ENCODE measurements around a stretch of chr19.

DNA sequence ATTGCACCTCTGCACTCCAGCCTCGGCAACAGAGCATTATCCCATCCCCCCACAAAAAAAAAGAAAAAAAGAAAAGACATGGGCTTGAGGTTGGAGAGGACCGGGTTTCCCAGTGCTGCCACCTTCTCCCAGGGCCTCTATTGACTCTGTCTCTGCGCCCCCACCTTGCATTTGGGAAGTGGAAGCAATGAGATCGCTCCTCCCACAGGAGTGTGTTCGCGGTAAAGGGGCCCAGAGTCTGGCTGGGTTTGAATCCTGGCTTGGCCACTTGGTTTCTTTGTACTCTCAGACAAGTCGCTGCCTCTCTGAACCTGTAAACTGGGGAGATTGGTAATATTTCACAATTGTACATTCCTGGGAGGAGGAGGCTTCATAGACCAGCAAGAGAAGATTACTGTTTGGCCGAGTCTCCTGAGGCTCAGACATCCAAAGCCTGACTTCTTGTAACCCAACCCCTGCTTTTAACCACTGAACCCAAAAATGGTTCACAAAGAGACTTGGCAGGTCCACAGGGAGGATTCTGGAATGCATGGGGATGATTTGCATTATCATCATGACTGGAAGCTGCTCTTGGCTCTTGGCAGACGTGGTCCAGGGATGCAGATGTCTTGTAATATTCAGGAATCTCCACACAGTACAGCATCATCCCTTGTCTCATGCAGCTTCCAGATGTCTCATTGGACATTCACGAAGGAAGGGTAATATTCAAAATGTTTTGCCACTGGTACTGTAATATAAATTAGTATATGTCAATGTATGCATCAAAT lies 13.6 kb upstream of the STRN4 start:
- PRO-cap: no peak

GRCh38 chr19:46785299-46785877 lies 3.0 kb downstream of the SLC1A5 start:
- PRO-cap: no peak

DNA sequence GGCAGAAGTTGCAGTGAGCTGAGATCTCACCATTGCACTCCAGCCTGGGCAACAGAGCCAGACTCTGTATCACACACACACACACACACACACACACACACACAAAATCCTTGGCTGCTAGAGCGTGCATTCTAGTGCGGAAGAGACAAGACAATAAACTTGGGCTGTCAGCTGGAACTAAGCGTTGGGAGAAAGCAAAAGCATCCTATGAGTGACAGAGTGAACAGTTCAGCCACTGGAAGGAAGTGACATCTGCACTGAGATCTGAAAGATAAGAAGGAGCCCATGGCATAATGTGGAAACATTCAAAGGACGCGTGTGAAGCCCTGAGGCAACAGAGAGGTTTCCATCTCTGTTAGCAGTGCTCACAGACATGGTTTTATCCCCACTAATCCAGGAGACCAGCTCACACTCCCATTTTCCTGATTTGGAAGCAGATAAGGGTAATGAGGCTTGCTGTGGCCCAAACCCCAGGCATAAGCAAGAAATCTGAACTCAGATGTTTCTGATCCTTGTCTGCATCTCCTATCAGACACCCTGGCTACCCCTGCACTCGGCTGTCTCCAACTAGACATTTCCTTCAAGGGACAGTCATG lies 3.6 kb upstream of the SLC1A5 start:
- PRO-cap: no peak

GRCh38 chr19:46862556-46863416 lies 2.0 kb downstream of the ARHGAP35 start:
- PRO-cap: no peak

GRCh38 chr19:46921815-46922487 lies 61.2 kb downstream of the ARHGAP35 start:
- PRO-cap: no peak

DNA sequence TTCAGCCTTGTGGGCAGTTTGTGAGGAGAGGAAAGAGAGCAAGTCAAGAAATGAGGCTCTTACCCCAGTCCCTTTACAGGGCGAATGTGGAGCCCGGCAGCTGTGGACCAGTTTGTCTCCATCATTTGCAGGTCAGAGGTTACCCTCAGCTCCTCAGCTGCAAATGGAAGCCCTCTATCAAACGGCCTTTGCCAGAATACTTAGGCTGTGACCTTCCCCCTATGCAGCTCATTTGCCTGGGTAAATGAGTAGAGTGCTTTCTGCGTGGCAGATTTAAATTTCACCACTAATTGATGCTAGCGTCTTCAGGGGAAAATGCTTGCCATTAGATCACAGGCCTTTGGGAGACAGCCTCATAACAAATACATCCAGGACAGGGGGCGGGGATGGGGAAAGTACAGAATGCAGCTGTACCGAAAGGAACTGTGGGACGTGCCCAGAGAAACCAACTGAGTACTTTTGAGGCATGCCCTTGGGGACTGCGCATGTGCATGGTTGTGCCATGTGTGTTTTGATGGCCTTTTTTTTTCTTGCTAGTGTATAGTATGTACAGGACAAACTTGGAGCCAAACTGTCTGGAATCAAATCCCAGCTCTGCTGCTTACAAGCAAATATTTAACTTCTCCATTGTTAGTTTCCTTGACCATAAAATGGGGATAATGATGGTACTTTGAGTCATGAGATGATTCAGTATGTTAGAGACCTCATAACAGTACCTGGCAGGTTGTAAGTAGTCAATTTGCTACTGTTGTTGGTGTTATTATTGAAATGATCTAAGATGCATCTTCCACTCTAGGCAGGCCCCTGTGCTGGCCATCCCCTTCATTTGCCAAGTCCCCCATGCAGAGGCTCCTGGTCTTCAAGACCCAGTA lies 68.5 kb upstream of the NPAS1 start:
- PRO-cap: no peak

- PRO-cap: no peak
Observed at GRCh38 chr19:46975240-46975996, 44.2 kb upstream of the NPAS1 start.

DNA sequence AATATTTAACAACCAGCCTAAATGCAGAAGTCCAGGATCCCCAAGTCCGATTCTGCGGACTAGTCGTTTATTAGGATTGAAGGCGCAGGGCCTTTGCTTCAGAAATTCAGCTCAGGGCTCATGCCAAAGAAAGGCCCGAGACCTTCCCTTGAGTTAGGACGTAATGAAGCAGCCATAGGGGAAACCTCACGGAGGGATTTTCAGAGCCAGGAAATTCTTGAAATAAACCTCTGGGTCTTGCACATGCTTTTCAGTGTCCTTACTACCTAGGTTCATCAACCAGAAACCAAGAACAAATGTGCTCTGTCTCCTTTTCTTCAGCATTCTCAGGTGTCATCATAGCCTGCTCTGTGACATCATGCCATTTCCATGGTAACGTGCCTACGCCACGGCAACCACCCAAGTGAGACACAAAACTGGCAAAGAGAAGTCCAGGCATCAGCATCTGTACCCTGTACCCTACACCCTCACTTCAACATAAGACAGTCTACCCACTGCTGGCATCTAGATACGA lies 13.5 kb downstream of the ZC3H4 start:
- PRO-cap: no peak

DNA sequence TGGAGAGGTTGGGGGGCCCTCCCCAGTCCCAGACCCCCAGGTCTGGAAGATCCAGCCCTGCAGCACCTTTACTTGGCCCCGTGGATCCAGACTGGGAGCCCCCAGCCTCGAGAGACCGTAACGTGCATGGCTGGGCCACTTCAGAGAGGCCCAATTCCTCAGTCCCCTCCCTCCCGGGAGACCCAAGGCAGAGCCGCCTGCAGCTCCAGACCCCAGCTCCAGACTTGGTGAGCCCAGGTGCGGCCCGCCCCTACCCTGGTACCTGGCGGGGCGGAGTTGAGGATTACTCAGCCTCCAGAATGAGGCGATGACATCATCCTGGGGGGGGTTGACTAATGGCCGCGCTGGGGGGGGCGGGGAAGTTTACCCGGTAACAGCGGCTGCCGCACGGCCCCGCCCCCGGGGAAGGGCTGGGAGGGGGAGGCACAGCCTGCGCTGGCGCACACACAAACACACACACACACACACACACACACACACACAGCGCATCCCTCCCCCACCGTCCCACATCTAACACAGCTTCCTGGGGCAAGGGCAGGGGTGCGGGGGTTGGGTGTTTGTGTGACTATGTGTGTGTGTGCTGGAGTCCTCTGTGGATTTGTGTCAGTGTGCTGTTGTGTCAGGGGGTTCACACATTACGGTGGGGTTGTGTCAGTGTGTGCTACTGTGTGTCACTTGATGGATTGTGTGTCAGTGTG lies 10.1 kb upstream of the BBC3 start:
- PRO-cap: unidirectional peak, minus-strand start at position 226 of the sequence

DNA sequence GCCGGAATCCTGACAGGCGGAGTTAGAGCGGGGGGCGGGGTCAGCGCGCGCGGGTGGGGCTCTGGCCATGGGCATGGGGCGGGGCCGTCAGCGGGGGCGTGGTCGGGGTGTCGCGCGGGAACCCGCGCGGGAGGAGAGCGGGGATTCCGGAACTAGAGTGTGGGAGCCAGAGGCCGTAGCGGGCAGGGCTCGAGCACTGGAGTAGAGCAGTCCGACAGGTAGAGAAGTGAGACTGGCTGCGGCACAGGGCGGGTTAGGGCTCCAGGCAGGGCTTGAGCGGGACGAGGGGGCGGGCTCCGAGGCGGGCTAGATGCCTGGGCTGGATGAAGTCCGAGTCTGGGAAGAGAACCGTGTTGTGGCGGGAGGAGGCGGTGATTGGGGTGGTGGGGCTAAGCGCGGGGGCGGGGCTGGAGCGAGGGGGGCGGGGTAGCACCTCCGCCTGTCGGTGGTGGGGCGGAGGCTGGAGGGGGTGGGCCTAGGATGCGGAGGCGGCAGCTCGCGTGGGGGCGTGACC lies 347 bp upstream of the INAFM1 start:
- PRO-cap: bidirectional peak, plus-strand start at position 155 of the sequence, minus-strand start outside the sequence; bidirectional peak, plus-strand start outside the sequence, minus-strand start at position 377 of the sequence

- PRO-cap: no peak
Observed at GRCh38 chr19:47323531-47324242, 8.3 kb upstream of the C5AR2 start.

DNA sequence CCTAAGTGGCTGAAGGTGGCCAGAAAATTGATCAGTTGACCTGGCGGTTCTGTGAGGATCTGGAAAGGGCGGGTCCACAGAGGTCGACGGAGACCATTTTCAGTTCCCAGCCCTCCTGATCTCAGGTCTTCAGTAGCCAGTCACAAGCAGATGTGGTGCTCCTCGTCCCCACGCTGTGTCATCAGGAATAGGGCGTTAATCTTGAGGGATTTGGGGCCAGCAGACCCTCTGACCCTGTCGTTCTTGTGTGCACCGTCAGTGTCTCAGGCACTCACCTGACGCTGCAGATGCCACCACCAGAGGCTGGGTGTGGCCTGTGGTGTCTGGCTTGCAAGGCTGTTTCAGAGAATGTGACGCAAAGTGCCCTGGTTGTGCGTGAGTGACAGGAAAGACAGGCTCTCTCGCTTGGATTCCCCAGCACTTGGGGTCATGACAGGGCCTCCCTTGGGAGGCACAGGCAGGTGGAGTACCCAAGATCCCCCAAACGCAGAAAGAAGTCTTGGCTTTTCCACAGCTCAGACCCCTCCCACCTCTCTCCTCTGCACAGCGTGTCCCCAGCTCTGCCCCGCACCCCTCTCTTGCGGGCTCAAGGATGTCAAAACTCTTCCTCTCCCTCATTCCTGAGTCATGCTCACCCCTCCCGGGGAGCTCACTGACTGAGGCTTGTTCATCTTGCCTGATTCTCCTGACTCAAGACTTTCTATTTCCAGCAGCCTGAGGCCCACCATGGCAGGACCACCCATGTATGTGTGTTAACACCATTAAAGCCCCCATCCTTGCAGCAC lies 20.9 kb downstream of the DHX34 start:
- PRO-cap: no peak

DNA sequence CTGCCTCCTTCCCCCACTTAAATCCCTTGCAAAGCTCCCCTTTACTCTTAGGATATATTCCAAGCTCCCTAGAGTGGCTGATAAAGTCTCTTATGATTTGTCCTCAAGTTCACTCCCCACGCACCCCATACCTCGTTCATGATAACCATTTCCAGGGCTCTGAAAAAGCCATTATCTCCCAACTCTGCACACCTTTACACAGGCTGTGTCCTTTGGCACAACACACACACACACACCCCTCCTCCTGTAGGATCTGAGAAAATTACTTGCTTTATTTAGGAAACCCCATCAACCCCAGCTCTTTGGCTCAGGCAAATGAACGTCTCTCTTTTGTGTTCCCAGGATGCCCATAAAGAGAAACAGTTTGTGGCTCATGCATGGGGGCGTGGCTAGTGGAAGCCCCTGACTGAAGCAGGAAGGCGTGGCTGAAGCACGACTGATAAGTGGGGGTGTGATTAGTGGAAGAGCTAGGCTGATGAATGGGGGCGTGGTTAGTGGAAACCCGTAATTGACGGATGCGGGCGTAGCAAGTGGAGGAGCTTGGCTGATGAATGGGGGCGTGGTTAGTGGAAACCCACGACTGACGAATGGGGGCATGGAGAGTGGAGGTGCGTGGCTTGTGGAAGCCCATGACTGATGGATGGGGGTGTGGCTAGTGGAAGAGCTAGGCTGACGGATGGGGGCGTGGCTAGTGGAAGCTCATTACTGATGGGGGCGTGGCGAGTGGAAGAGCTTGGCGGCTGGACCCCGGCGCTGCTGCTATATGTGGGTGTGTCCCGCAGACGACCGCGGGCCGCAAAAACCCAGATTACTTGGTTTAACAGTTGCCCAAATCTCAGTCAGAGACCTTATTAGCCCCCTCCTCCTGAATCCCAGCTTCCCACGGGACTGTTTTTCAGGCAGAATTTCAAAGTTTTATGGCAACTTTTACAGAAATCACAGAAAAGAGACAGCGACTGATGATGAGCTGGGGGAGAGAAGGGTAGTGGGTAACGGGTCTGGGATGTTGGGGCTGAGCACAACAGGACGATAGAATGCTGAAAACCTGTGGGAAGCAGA lies 8.8 kb upstream of the MEIS3 start:
- PRO-cap: unidirectional peak, plus-strand start at position 728 of the sequence

- PRO-cap: no peak
Observed at GRCh38 chr19:47489805-47490251, 5.8 kb upstream of the KPTN start.

GRCh38 chr19:47506817-47507338 lies 8.0 kb downstream of the NAPA start:
- PRO-cap: bidirectional peak, plus-strand start at chr19:47507241, minus-strand start at chr19:47506940

- PRO-cap: bidirectional peak, plus-strand start at chr19:47600630, minus-strand start at chr19:47600326
Observed at GRCh38 chr19:47600043-47600509, 8.9 kb upstream of the BICRA start.

DNA sequence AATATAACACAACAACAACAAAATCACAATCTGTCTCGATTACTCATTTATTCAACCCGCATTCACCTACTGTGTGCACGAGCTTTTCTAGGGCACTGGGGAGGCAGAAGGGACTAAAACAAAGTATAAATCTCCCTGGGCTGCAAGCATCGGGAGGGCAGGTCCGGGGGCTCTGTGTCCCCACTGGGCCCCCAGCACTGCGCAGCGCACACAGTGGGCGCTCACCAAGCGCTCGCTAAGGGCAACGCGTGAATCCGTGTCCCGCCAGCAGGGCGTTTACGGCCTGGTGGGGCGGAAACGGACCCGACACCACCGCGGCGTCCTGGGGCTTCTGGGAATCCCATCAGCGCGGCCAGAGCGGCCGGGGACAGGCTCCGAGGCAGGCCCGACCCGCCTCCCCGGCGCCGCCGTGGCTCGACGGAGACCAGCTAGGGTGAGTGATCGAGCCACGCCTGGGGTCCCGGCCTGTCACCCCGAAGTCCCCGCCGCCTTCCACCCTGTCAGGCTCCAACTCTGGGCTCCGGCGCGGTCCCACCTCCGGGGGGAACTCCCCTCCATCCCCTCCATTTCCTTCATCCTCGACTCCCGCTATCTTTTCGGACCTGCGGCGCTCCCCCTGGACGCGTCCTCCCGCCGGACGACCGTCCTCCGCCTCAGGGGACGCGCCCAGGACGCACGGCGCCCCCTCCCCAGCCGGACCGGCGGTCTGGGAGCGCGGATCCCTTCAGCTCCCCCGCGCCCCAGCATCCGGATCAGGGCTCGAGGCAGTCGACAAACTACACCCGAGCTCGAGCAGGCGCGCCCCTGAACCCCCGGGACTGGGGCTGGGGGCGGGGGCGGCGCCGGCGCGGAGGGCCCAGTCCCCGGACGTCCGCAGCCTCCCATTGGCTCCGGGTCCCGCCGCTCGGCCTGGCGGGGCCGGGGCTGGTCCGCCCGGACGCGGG lies 812 bp upstream of the BICRA start:
- PRO-cap: unidirectional peak, plus-strand start at position 355 of the sequence; bidirectional peak, plus-strand start outside the sequence, minus-strand start at position 820 of the sequence

- PRO-cap: unidirectional peak, minus-strand start at chr19:47610435
Observed at GRCh38 chr19:47610014-47610928, 1.3 kb downstream of the BICRA start.

- PRO-cap: no peak
Observed at GRCh38 chr19:47660259-47660765, 51.4 kb downstream of the BICRA start.

GRCh38 chr19:47733062-47733432 lies 12.3 kb upstream of the NOP53 start:
- PRO-cap: no peak

Data from fallopian tube (tissue), 1 donor.